Panc1 (cell line): ENCODE data around the genes SMAD5, SPOCK1, NME5 and CDC23.

- RRBS, 2 experiments: 25 to 40% methylated on average over 1 to 4 of the region's 13 CpGs
Measured at GRCh38 chr5:135571033-135571702, 7.6 kb downstream of the CXCL14 start.

DNA sequence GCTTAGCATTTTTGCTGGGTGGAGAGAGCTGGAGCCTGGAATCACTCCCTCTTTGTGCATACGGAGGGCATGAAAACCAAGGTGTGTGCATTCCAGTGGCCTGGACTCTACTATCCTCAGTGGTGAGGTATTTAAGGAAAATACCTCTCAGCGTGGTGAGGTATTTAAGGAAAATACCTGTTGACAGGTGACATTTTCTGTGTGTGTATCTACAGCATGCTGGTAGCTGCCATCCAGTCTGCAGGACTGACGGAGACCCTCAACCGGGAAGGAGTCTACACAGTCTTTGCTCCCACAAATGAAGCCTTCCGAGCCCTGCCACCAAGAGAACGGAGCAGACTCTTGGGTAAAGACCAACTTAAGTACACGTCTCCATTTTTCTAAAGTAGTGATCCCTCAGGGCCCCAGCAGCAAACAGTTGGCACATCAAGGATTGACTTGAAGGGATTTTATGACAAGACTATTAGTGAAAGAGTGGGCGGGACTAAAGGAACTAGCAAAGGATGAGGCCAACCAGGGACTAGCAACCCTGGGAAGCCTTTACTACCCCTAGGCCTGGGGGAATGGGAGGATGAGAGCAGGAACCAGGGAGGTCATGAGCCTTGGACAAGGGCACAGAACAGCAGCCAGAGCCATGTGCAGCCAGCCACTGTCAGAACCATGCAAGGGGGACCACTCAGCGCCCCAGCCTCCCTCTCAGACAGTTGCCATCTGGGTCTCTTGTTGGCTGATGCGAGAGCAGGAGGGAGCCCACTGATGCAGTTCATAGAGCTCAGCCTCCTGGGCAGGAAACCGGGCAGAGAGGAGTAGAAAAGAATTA is 27.9 kb downstream of the TGFBI start:
- RRBS, 2 experiments: no CpG with 5 or more reads among the region's 11 CpGs

DNA sequence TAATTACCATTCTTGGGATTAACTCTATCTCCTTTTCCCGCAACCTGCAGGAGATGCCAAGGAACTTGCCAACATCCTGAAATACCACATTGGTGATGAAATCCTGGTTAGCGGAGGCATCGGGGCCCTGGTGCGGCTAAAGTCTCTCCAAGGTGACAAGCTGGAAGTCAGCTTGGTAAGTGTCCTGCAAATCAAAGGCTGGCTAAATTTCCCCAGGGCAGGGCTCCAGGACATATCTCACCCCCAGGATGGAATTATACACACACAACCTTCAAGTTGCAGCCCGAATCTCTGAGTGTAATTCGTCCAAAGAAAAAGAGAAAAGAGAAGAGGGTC is 30.2 kb downstream of the TGFBI start:
- RRBS, 2 experiments: no CpG with 5 or more reads among the region's 6 CpGs

DNA sequence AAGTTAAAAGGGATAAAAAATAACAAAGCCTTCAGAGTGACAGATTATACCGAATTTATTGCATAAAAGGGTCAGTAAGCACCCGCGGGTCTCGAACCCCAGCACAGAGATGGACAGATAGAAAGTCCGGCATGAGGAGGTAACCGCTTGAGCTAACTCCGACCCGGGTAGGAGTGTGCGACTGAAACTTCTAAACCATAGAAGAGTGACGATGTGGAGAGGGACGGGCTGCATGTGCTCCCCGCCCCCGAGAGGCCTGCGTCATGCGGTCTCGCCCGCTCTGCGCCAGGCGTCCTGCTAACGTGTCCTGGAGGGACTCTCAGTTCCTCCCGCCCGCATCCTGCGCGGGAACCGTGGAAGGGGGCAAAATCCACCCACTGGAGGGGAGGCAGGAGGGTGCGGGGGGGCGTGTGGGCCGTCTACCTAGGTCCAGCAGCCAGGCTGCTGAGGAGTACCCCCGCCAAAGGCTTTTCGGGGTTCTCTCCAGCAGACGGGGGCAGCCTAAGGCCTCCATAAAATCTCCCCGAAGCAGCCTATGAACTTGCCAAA is 51.7 kb downstream of the TGFBI start:
- RRBS, 2 experiments: no CpG with 5 or more reads among the region's 32 CpGs

DNA sequence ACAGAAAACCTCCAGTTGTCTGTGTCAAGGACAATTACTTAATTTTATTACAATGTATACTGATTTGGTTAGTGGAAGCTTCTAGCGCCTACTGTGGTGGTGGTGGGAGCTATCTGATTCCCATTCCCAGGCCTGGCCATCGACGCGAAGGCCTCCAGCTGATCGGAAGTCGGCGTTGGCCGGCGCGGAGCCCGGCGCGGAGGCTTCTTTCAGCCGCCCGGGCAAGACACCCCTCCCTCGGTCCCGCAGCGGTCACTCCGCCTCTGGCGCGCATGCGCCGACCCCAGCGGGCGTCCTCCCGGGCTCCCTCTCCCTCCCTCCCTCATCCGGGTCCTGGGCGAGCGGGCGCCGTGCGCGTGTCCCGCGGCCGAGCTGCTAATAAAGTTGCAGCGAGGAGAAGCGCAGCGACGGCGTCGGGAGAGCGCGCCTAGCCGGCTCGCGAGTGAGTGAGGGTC is at the start of gene SMAD5:
TSS of gene SMAD5 (plus strand) at position 325 of the 455 bp plus-strand sequence.
- RRBS, 2 experiments: under 1 to 4% methylated on average over 11 to 26 of the region's 47 CpGs

DNA sequence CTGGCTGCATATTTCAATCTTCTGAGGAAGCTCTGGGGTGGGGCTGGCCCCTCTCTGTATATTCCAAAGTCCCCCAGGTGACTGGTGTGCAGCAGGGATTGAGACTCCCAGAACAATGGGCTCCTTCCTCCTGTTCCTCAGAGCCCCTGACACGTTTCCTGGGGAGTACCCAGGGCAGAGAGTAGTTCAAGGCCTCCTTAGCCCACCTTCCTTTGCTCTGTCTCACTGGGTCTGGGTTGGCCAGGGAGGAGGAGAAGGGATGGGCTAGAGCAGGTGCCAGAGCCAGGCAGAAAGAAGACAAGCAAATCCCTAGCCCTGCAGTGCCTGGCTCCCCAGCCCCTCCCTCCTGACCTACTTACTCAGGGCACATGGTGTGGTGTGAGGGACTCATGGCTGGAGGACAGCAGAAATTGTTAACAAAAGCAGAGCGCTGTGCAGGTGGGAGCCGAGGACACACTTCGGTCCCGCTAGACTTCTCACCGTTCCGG is 263.6 kb upstream of the TRPC7 start:
- RRBS, 2 experiments: no CpG with 5 or more reads among the region's 7 CpGs

- RRBS, 2 experiments: no CpG with 5 or more reads among the region's 5 CpGs
Measured at GRCh38 chr5:136975218-136976004, 523.7 kb downstream of the SPOCK1 start.

- RRBS, 2 experiments: no CpG with 5 or more reads among the region's 15 CpGs
Measured at GRCh38 chr5:137050437-137050842, 448.7 kb downstream of the SPOCK1 start.

GRCh38 chr5:137072553-137073186 is 426.5 kb downstream of the SPOCK1 start:
- RRBS, 2 experiments: no CpG with 5 or more reads among the region's 5 CpGs

DNA sequence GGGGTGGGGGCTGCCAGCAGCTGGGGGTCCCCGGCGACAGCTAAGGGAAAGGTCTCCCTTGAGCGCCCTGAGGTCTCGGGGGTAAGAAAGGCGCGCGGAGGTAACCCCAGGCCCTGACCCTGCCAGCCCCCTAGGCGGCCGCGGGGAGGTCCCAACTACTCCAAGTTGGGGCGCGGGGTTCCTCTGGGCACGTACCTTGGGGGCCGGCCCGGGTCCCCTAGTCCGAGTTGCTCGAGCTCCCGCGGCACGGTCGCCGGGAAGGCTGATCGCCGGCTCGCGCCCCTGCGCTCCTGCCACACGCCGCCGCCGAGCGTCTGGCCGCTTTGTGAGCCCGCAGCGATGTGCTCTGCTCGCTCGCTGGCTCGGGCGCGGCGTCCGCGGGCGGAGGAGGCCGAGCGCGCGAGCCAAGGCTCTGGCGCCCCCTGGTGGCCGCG is at the start of gene SPOCK1:
TSS of gene SPOCK1 (minus strand) at position 343 of the 434 bp plus-strand sequence.
- RRBS, 2 experiments: 4 to 6% methylated on average over 9 of the region's 51 CpGs

- RRBS, 2 experiments: no CpG with 5 or more reads among the region's 4 CpGs
Measured at GRCh38 chr5:137566741-137567011, 67.5 kb upstream of the SPOCK1 start.

DNA sequence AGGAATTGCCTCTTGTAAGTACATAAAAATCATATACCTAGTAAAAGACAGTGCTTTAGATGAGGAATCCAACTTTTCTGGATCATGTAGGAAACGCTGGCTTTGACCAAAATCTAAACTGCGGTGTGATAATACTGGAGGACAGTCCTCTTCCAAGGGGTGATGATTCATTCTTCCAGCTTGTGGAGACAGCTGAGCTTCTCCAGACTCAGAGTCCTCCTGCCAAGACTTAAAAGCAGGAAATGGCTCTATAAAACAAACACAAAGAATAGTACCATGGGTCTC is 64.8 kb downstream of the PKD2L2 start:
- RRBS, 2 experiments: no CpG with 5 or more reads among the region's 2 CpGs

DNA sequence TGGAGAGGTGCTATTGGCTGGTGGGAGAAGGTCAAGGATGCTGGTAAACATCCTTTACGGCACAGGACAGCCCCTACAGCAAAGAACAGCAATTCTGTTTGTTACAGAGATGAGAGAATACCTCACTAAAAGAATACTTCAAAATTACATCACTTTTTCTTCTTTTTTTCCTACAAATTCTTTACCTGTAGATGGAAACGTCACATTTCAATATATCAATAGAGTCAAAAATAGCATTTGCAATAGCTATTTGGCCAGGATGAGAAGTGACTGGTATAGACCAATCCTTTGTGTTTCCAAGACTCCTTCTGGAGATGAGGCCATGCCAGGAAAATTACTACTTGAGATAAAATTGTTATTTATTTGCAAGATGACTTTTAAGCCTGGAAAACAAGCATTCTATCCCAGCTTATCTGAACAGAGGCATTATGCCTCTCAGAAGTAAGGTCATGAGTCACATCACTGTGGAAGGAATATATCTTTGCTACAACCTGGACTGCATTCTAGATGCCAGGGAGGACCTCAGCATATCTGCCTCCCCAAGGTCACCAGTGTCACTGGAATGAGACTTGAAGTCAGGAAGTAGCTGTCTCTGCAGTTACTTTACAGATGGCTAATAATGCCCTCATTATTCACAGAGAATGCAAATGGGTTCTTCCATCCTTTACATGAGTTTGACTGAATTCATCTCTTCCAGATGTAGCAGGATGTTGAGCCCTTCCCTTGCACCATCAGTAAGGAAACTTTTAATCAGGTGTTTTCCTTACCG is 4.2 kb upstream of the FAM13B start:
- RRBS, 2 experiments: no CpG with 5 or more reads among the region's 3 CpGs

DNA sequence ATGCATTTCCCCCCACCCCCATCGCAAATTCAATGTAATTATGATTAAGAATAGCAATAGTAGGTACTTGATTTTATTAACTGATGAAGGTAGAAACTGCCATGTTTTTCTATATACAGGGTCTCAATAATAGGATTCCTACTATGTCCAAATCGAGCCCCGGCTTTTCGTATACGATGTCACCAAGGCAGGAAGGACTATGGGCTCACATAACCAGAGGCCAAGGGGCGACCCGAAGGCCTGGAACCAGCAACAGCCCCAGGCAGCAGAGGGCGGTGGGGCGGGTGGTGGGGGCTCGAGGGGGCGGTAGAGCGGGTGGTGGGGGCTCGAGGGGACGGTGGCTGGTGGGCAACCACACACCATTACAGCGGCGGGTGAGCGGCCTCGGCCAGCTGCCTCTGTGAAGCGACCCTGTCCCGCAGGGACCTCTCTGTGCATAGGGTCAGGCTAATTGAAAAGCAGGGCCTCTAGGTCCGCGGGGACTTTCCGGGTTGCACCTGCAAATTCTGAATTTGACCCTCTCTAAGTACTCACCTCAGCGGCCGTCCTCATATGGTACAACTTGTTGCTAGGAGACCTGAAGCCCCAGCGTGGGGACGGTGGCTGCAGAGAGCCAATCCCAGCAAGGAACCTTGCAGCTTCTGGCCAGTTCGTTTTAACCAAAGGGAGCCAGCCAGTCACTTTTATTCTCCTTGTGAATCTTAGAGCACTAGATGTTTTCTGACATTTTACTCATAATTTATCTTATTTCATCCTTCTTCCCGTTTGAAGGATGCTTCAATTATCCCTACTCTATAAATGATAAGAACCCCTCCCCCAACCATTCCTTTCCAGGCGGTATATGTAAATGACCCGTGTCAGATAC is at the start of gene NME5:
TSS of gene NME5 (minus strand) at position 592 of the 865 bp plus-strand sequence.
- RRBS, 2 experiments: no CpG with 5 or more reads among the region's 31 CpGs

DNA sequence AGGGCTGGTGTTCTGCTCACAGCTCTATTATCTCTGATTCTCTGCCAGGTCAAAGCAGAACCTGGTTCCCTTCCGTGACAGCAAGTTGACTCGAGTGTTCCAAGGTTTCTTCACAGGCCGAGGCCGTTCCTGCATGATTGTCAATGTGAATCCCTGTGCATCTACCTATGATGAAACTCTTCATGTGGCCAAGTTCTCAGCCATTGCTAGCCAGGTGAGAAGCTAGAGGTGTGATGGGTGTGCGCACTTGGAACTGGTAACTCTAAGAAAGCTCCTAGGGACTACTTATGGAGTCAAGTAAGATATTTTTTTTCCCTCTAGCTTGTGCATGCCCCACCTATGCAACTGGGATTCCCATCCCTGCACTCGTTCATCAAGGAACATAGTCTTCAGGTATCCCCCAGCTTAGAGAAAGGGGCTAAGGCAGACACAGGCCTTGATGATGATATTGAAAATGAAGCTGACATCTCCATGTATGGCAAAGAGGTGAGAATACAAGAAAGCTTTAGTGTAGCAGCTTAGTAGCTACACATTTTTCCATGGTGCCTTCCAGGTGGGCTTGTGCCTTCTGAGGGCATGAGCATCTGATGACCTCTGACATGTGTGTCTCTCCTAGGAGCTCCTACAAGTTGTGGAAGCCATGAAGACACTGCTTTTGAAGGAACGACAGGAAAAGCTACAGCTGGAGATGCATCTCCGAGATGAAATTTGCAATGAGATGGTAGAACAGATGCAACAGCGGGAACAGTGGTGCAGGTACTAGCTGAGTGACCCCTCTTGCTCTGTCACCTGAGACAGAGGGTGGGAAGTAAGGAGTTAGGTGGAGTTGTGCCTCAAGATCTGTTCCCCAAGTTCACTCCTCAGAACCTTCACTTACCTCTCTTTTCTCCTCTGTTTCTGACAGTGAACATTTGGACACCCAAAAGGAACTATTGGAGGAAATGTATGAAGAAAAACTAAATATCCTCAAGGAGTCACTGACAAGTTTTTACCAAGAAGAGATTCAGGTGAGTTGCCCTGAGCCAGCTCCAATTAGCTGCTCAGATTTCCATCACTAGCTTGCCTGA is 5.6 kb downstream of the KIF20A start:
- RRBS, 2 experiments: no CpG with 5 or more reads among the region's 9 CpGs

- RRBS, 2 experiments: 0 to 6% methylated on average over 6 to 9 of the region's 38 CpGs
Measured at GRCh38 chr5:138212912-138213917, at the start of gene CDC23. TSS of gene CDC23 (minus strand) at chr5:138213323.

GRCh38 chr5:138377477-138378346 is 25.2 kb downstream of the KDM3B start:
- RRBS, 2 experiments: no CpG with 5 or more reads among the region's 6 CpGs

GRCh38 chr5:138379153-138380106 is 26.9 kb downstream of the KDM3B start:
- RRBS, 2 experiments: no CpG with 5 or more reads among the region's 4 CpGs

GRCh38 chr5:138436176-138437120 is 2.4 kb upstream of the REEP2 start:
- RRBS, 2 experiments: no CpG with 5 or more reads among the region's 3 CpGs